OVCAR3 (cell line): ENCODE data around the gene GPR84.

- RRBS: 15% methylated on average over 3 of the region's 21 CpGs
These were observed 5.4 kb downstream of the HOXC10 start for GRCh38 chr12:53990201-53990893.

DNA sequence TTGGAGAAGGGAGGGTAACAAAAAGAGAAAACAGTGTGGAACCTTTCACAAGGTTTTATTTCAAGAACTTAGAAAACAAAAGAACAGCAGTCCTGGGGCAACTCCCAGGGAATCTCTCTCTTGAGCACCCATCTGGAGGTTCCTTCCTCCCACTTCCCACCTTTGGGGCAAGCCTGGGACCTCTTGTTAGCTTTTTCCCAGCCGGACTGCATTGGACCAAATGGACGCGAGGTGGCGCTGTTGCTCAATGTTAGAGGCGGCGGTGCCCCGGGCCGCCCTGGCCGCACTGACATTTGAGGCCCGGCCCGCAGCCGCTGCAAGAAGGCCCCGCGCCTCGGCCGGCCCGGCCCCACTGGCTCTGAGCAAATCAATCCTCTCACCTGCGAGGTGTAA, 2.9 kb upstream of the HOXC8 start:
- RRBS: 6% methylated on average over 13 of the region's 18 CpGs

GRCh38 chr12:54016431-54017588, 8.0 kb downstream of the HOXC8 start:
- RRBS: 13% methylated on average over 4 of the region's 42 CpGs

GRCh38 chr12:54025426-54026052, 2.7 kb upstream of the HOXC6 start:
- RRBS: no CpG with 5 or more reads among the region's 6 CpGs

DNA sequence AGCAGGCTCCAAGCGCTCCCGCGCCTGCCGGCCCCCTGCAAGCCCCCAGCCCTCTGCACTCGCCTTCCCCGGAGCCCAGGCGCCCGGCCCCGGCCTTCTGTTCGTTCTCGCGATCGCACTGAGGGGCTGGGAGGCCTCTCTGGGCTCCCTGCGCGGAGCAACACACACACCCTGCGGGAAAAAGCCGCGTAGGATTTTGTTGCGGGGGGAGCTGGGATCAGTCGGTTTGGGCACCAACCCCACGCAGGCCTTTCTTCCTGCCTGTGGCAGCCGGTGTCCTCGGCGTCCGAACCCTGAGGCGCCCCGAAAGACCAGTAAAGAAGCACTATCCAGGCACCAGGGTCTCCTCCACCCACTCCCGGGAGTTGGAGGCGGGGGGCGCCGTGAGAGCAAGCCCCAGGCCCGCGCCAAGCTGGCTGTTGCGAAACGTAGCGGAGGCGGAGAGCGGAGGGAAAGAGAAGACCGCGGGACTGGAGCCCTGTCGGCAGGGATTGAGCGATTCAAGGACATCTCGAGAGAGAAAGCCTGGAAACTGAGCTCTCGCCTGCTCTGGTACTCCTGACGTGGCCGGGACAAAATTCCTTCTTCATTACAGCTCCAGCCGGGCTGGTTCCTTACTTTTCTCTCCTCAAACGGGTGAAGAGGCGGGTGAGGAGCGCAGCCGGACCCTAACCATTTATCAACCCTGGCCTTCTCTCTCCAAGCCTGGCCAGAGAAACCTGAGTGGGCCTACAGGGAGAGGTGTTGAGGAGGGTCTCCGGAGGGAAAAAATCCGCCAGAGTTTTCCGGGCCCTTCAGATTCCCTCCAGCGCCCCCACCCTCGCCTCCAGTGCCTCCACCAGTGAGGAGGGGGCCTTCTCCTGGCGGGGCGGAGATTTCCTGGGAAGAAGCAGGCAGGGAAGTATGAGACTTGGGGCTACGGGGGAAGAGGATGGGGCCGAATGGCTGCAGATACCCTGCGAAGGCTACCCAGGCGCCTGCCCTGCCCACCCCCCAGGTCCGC, 1.7 kb upstream of the HOXC5 start:
- RRBS: 96% methylated on average over 16 of the region's 63 CpGs

GRCh38 chr12:54127020-54127442, 61.8 kb downstream of the SMUG1 start:
- RRBS: no CpG with 5 or more reads among the region's 22 CpGs

DNA sequence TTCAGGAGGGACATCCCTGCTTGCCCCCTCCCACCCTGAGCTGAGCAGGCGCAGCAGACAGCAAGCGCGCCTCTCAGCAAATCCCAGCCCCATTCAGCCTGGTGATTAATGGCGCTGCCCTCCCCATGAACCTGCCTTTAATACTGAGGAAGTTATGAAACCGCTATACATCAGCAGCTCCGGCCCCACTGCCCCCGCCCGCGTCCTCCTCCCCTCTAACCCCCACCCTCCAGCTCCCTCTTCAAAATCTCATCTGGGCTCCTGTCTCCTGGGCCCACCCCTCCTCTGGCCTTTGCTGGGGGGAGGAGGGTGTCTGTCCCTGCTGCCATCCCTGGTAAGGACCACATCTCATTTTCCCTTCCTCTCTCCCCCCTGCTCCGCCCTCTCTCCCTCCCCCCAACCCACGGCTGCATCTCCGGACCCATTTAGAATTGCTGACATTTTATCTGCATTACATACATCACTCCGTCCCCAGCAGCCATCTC, 7.1 kb upstream of the SMUG1 start:
- RRBS: no CpG with 5 or more reads among the region's 13 CpGs

GRCh38 chr12:54220196-54220617, 31.4 kb upstream of the SMUG1 start:
- RRBS: no CpG with 5 or more reads among the region's 11 CpGs

GRCh38 chr12:54233412-54234128, 44.8 kb upstream of the SMUG1 start:
- RRBS: no CpG with 5 or more reads among the region's 17 CpGs

GRCh38 chr12:54286694-54287293, 6.3 kb downstream of the HNRNPA1 start:
- RRBS: no CpG with 5 or more reads among the region's 5 CpGs

DNA sequence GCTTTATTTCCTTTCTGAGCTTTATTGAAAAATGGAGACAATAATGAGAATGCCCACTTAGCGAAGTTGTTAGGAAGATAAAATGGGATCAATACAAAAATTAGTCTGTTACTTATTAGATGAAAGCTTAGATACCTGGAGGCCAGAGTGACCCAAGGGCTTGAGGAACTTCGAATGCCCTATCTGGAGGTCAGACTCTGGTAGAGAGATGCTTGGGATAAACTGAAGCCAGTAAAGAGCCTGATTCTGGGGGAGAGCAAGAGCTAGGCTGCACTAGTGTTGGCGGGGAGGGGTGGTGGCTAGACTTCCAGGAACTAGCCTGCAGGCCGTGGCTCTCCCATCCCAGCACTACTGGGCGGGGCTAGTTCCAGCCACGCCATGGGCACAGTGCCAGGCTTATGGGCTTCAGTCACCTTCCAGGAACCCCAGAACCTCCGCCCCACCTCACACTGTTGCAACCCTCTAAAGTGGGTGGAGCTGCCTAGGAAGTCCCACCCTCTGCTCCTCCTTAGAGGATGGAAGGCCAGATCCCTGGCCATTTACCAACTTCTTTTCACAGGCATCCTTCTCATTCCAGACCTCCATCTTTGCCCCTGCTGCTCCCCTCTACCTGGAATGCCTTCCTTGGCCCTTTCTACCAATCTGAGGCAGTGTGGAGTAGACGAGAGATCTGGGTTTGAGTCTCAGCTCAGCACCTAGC, 6.2 kb upstream of the NFE2 start:
- RRBS: no CpG with 5 or more reads among the region's 8 CpGs

GRCh38 chr12:54337407-54337869, 12.5 kb downstream of the COPZ1 start:
- RRBS: no CpG with 5 or more reads among the region's 2 CpGs

- RRBS: no CpG with 5 or more reads among the region's 25 CpGs
These were observed 12.3 kb downstream of the GPR84 start for GRCh38 chr12:54351752-54352670.

GRCh38 chr12:54364332-54364985, at the start of gene GPR84:
Gene GPR84, minus strand, starts transcription at chr12:54364486.
- RRBS: no CpG with 5 or more reads among the region's 5 CpGs

DNA sequence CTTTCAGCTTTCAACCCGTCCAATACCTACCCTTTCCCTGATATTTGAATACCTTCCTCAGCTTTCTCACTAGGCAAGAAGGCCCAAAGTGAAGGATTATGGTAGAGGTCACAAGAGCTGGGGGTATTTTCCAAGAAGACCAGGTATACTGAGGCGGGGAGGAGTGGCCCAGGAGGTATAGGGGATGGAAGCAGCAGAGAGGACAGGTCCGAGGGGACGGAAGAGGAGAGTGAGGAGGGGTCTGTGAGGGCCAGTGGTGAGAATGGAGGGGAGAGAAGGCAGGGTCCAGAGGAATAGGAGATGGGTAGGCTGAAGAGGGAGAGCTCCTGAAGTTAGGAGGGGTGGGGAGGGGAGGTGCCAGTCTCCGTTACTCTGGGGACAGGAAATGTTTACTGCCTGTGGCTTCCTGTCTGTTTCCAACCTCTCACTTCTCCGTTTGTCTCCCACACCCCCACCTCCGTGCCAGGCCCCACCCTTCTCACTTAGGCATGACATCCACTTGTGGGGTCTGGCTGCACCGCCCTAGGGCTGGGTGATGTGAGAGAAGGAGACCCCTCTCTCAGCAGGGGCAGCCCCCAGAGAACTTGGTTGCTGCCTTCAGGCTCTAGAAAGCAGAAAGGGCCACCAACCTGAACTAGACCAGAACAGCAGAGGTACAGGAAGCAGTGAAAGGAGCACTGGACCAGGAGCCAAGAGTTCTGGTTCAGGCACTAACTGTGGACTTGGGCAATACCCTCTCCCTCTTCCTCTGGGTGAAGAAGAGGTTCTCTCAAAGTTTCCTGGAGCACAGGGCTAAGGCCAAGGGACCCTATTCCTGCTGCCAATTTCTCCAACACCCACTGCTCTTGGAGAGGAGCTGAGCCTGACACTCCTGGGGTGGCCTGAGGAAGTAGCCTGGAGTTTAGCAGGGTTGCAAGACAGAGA, 5.7 kb downstream of the ITGA5 start:
- RRBS: no CpG with 5 or more reads among the region's 8 CpGs

DNA sequence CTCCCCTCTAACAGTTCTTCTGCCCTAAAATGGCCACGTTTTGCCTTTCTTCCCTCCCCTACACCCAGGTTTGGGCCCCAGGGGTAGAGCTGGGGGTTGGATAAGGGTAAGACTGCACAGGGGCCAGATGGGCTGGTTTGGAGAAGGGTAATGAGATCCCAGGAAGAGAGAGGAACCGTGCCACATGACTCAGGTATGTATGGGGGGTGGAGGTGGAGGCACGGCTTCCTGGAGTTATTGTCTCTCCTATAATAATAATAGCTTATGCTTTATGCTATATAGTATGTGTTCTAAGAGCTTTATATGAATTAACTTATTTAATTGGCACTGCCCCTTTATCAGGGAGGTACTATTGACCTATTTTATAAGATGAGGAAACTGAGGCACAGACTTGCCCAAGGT, 10.2 kb upstream of the ITGA5 start:
- RRBS: no CpG with 5 or more reads among the region's 3 CpGs

DNA sequence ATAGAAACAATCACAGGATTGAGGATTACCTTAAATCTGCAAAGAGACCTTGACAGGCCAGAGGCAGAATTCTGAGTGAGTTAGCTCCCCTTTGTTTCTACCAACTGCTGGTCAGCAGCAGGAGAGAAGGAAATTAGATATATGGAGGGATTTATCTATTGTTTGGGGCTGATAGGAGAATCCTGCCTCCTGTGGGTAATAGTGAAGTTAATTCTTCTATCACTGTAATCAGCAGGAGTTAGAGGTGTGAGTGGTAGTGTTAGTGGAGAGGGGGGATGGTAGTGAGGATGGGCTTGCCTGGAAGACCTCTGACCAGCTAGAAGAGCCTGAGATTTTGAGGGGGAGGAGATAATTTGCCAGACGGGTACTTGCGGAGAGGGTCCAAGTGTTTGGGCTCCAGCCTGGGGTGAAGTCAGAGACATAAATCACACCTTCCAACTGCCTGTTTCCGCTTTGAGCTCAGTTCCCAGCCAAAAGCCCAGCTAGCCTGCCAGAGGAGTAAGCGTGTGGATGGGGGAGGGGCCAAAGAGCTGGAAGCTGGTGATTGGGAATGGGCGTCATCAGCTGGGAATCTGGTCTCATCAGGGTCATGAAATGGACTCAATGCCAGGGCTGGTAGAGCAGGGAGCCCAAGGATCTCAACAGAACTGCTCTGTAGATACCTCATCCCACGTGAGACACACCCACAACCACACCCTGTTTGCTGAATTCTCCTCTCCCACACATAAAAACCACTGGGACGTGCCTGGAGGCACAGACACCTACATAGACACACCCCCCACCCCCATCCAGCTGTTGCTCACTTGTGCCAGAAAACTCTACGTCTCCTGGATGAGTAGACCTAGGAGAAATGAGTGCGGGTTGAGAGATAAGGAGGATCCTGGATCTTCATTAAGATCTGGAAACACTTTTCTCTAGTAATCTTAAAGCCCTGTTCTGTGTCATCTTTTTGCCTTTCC, 13.1 kb upstream of the ITGA5 start:
- RRBS: no CpG with 5 or more reads among the region's 9 CpGs

GRCh38 chr12:54524949-54525347, 24.5 kb upstream of the PDE1B start:
- RRBS: no CpG with 5 or more reads among the region's 4 CpGs

- RRBS: no CpG with 5 or more reads among the region's 5 CpGs
These were observed 22.2 kb upstream of the PDE1B start for GRCh38 chr12:54527157-54527699.